HT-29 (cell line): ENCODE measurements around a stretch of chr13.

DNA sequence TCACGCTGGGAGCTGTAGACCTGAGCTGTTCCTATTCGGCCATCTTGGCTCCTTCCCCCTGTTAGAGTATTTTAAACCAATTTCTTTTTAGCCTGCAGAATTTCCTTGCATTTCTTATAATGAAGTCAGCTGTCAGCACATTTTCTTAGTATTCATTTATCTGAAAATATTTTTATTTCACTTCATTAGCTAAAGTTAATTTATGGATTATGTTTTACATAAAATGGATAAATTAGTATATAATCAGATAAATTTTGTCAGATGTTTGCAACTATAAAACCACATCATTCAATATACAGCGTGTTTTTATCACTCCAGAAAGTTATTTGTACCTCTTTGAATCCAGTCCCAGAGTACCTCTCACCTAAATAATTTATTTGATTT, 59.3 kb upstream of the NALF1 start:
- RAMPAGE, long total RNA = no peak

GRCh38 chr13:108266089-108267014, 3.2 kb upstream of the TNFSF13B start:
- RAMPAGE, long total RNA = no peak

DNA sequence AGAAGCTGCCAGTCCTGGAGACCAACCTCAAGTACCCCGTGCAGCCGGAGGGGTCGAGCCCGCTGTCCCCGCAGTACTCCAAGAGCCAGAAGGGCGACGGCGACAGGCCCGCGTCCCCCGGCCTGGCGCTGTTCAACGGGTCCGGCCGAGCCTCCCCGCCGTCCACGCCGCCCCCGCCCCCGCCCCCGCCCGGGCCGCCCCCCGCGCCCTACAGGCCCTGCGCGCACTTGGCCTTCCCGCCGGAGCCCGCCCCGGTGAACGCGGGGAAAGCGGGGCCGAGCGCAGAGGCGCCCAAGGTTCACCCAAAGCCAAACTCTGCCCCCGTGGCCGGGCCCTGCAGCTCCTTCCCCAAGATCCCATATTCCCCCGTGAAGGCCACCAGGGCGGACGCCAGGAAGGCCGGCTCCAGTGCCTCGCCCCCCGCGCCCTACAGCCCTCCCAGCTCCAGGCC, 511.4 kb downstream of the MYO16 start:
- RAMPAGE, long total RNA = no peak

DNA sequence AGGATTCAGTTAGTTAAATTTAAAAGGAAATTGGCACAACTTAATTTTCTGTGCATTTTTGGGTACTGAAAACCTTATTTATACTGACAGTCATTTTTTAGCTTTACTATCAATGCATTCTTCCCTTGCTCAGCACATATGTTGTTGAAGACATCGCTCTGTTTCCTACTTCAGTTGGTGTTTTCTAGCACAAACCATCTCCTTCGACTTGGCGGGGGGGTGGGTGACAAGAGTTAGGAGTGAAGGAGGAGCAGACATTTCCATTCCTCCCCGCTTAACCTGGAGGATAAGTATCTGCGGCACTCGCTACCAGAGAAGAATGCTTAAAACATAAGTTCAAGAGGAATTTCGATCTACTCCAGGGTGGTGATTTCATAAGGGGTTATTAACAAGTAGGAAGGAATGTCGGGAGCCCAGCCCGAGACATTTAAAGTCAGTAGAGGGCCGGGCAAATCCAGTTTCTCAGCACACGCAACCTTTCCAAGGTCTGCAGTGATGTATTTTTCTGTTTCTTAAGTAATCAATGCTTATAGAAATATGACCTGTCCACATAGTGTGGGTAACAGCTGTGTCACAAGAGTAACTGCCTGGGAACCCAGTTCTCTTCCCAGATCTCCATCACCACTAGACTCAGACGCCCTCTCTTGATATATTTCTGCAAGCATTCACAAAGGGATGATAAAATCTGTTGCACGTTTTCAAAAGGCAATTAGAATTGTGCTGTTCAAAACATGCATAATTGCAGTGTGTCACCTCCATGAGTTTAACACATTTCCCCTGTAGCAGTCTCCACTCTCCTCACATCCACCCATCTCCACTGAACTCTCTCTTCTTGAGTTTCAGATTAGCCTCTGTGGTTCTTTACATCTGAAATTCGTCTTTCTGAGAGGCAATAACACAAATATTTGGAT, 525.9 kb downstream of the MYO16 start:
- RAMPAGE, long total RNA = no peak

- RAMPAGE, long total RNA = no peak
These were observed 526.9 kb downstream of the MYO16 start for GRCh38 chr13:109155929-109157017.

- RAMPAGE, long total RNA = no peak
These were observed 520.6 kb downstream of the IRS2 start for GRCh38 chr13:109265712-109266267.

DNA sequence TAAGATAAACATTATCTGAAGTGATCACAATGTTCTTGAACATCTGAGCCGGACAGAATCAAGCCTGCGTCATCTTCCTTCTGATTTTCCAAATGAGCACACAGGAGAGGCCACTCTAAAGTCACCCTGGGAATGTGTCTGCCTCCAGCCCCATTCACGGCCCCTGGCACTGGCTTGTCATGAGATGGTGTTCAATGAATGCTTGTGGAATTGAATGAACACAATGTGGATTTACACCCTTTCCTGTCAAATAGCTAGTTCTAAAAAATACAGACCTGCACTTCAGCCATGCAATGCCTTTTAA, 511.9 kb downstream of the IRS2 start:
- RAMPAGE, long total RNA = no peak

- RAMPAGE, long total RNA = no peak
These were observed 196.0 kb downstream of the IRS2 start for GRCh38 chr13:109590397-109590830.

- RAMPAGE, long total RNA = no peak
These were observed 193.6 kb downstream of the IRS2 start for GRCh38 chr13:109592677-109593269.

GRCh38 chr13:109644065-109644573, 142.3 kb downstream of the IRS2 start:
- RAMPAGE, long total RNA = no peak

GRCh38 chr13:109656132-109656686, 130.2 kb downstream of the IRS2 start:
- RAMPAGE, long total RNA = no peak

GRCh38 chr13:109687355-109688608, 98.6 kb downstream of the IRS2 start:
- RAMPAGE, long total RNA = no peak

GRCh38 chr13:109769511-109769791, 16.9 kb downstream of the IRS2 start:
- RAMPAGE, long total RNA = no peak

DNA sequence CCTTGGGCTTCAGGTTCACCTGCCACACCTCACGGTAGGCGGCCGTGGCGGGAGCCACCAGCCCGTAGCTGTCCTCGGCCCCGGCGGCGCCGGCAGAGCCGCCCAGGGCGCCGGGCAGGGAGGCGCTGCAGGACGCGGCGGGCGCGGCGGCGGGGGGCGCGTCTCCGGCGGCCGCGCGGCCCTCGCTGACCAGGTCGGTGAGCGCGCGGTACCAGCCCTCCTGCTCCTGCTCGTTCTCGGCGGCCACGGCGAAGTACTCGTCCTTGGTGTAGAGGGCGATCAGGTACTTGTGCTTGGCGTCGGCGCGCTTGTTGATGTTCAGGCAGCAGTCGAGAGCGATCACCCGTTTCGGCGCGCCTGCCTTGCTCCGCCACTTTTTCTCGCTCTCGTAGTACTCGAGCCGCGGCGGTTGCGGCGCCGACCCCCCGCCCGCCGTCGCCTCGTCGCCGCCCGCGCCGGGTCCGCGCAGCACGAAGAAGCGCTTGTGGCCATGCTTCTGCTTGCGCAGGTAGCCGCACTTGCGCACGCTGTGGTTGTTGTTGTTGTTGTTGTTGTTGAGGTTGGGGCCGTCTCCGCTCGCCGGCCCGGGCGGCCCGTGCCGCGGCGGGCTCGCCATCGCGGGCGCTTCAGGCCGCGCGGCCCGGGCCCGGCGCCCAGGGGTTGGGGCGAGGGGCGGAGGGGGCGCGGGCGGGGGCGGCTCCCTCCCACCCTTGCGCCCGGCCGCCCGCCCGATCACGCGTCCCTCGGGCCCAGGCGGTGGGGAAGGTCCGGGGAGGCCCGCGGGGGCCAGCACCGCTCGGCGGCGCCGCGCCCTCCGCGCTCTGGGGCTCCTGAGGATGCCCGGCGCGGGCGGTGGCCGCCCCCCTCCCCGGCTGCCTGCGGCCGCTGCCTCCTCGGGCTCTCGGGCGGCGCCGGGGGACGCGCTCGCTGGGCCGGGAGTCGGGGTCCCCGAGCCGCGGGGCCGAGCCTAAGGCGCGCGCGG, 654 bp downstream of the IRS2 start:
- RAMPAGE, long total RNA = no peak

- RAMPAGE, long total RNA = no peak
These were observed 343 bp upstream of the IRS2 start for GRCh38 chr13:109786719-109787133.

DNA sequence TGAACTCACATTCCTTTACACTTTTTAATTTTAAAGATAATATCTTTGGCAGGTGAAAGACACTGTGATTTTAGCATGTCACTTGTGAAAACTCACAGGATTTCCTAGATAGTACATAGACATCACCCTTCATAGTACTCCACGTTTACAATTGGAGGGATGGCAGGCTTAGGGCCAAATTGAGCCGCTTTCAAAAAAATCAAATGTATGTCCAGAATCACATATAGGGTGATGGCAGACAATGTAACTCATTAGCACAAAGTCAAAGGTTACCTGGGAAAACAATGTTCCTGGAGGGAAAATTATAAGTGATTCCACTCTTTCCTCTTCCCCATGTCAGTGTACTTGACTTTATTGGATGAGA, 112.2 kb upstream of the IRS2 start:
- RAMPAGE, long total RNA = no peak

DNA sequence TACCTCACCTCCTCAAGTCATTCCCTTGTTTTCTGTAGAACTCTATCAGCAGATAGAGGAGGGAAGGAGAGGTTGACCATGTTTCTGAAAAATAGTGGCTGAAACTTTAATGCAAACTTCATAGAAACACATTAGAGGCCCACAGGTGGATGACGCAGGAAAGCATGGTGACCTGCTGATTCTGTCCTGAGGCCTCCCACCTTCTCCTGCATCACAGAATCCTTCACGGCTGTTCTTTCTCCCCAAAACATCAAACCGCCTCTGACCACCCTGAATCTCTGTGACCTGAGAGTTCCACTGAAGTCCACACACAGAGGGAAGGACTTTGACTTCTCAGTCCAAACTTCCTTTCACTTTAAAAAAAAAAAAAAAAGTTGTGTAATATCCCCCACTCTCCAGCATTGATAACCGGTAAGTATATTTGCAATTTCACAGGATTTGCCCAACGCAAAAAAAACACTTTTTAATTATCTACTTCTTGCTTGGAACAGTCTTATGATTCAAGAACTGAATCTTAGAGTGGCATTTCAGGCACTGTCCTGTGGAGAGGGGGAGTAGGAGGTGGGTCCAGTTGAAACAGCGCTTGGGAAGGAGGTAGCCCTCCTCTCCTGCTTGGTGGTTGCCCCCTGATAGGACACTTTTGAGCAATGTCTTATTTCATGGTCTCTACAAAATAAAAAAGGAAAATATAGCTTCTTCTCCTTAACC, 259.5 kb upstream of the IRS2 start:
- RAMPAGE, long total RNA = no peak

DNA sequence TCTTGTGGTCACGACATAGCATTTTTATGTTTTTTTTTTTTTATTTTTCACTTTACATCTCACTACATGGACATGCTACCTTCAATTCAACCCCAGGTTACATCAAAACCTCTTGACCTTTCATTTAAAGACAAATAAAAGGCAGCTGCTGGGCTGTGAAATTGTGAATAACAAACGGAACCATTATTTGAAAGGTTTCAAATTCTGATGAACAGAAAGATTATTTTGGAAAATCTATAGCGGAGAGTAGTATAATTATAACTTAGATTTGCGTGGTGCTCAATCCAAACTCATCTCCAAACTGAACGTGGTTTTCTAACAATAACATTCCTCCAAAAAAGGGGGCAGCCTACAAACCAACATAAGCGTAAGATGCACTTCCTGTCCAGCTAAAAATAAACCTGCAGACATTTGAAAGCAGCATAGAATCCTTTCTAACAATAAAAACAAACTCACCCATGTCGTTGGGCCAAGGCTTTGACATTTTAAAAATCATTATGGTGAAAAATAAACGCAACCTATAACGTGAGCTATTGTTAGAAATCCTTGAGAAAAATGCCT, 178.5 kb downstream of the COL4A1 start:
- RAMPAGE, long total RNA = no peak

DNA sequence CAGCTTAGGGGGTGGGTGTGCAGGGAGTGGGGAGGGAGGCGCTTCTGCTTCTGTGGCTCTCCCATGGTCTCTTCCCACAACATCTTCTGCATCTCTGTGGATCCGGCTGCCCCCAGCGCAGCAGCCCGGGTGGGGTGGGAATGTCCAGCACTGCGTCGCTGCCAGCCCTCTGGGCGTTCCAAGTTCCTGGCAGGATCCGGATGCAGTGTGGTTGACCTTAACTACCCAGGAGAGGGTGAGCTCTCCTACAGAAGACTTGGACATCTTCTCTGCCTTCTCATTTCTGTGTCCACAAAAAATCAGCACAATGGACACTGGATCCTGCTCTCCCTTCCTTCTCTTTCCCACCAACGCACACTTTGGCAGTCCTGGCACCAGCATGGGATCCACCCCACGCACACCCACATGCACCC, 177.4 kb downstream of the COL4A1 start:
- RAMPAGE, long total RNA = no peak

- RAMPAGE, long total RNA = no peak
These were observed 157.2 kb downstream of the COL4A1 start for GRCh38 chr13:110149365-110150561.